ENCODE data around the genes MRPS35, FAR2 and OVCH1.

DNA sequence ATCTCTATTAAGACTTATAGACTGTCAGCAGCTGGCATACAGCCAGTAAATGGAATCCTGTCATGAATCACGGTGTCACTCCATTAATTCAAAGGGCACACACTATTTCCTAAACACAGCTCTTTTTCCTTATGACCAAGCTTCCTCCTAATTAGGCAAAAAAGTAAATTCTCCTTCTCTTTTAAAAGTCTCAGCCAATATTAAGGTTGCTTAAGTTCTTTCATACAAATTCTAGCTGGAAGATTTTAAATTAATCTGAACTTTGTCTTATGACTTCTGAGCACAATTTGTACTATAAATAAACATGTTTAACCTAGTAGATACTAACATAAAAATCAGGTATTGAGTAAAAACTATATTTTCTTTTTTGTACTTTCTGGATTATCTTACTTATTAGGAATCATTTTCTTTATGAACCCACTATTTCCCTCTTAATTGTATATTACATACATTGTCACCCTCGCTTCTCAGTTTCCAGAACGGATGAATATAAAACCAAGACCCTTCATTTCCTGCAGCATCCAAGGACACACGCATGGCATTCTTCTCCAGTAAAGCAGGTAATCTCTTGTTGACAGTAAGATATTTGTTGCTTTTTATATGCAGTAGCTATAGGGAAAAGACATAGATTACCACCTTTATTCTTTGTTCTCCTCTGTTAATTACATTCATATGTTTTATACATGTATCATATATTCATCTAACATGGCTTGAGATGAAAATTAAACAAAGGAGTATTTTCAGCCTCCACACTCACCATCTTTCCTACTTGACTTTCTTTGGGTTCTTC lies 110.9 kb downstream of the ITPR2 start:
- PRO-cap = no peak

DNA sequence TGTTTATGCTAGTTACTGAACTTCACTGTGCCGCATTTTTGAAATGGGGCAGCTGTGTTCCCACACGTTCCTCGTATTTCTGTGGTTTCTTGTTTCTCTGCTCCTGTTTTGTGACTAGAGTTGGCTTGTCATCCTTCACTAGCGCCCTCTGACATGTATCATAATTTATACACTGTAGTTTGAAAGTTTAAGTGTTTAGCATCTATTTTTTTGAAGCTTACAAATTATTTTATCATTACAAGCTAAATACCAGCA lies 34.8 kb downstream of the ITPR2 start:
- PRO-cap = unidirectional peak, minus-strand start at position 81 of the sequence

DNA sequence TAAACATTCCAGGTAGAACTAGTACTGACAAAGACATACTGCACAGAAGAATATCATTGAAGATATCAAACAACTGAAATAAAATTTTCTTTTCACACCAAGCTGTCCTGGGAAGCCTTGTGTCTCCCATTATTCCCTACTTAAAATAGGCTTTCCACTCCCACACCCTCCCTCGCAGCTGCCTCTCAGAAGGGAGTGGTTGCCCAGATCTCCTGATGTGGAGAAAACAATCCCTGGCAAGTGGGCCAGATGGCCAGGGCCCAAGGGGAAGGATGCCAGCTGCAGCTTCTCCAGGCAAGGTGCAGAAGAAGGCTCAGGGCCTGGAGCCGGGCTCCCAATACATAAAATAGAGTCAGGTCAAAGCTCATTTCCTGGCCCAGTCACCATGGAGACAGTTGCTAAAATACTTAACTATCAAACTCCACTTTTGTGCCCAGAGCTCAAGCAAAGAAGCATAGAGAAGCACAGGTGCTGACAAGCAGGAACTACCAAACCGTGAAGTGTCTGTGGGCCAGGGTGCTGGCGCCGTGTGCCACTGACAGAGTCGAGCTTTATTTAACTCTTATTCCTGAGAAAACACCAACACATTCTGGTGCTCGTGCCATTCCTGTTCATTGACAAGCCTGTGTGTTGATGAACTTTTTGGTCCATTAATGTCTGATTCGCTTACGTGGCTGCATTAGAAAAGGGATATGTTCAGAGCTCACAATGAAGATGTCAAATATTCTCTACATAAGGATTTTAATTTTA lies 45.7 kb upstream of the ITPR2 start:
- PRO-cap = no peak

DNA sequence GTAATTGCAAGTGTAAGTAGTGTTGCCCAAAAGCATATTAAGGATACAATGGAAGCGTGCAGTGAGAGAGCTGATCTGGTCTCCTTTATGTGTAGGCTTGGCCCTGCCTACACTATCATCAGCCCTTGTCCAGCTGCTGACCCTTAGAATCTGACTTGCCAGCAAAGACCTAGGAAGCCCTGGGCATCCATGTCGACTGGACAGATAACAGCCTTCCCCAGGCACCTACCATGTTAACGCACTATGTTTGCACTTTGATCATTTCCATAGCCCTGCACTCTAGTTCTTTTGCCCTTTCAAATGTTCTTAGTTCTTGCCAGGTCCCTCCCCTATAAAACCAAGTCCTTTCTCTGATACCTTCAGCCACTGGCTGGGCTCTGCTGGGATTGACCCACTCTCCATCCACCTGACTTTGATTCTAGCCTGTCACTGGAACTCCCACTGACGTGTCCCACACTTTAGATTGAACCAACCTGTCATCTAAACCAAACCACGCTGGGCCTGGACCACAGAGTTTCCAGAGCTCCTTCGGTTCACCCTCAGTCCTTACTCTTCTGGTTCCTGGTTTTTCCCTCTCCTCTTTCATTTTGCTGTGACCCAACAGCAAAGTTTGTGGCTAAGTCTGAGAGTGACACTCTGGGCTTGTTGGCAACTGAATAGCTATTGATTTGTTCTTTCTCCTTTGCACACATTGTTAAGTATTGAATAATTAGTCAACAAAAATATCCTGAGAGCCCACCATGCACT lies 51.9 kb upstream of the STK38L start:
- PRO-cap = unidirectional peak, plus-strand start at position 488 of the sequence

DNA sequence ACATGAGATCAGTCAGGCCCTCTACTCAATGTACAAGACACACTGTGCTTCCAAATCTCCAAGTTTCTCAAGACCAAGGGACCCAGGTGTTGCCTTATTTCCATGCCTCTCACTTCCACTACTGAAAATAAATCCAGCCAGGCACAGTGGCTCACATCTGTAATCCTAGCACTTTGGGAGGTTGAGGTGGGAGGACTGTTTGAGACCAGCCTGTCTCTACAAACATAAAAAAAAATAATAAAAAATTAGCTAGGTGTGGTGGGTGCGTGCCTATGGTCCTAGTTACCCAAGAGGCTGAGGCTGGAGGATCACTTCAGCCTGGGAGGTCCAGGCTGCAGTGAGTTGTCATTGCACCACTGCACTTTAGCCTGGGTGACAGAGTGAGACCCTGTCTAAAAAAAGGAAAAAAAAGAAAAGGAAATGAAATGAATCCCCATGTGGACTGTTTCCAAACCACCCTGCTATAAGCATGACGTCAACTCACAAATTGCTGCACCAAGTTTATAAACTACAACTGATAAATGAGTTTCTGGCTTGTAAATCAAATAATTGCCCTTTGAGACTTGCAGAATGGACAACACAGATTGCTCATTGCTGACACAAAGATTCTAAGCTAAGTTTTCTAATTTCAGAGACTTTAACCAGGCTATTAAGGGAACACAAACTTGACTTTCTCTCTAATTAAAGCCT lies 51.1 kb upstream of the STK38L start:
- PRO-cap = no peak

DNA sequence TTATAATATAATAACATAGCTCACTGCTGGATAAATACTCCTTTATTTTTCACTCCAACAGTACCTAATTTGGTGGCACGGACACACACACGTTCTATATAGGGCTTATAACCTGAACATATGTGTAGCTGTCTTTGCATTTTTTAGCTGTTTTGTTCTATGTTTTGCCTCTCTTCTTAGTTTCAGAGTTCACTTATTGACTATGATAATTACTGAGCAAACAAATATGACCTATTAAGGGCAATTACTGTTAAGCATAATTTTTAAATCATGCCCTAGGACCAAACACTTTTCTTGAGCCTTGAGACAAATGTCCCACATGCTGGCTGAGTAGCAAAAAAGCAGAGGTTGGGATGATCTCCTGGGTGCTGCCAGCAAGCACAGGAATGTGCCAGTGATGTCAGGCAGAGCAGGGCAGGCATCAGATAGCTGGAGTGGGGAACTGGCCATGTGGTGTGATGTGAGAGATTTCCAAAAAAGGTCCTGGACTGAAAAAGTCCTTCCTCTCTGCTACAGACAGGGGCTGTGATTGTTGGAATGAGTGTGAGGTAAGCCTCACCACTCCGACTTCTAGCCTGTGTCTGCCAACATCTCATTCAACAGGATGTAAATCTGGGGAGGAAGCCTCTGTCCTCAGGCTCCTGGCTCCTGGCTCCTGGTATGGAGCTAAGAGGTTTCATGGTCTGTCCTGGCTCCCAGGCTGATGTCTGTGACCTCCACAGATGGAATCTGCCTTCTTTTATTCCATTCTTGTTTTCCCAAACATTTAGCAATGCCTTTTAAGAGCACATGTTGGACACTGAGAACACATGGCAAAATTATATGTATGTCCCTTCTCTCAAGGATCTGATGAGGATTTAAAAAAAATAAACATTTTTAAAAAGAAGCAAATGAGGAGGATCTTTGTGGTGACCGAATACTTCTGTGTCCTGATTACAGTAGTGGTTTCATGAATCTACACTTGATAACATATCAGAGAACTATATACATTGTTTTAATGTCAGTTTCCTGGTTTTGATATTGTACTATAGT lies 50.2 kb upstream of the STK38L start:
- PRO-cap = bidirectional peak, plus-strand start at position 599 of the sequence, minus-strand start at position 335 of the sequence

GRCh38 chr12:27284423-27285150 lies 40.5 kb downstream of the STK38L start:
- PRO-cap = no peak

GRCh38 chr12:27333425-27334011 lies 882 bp downstream of the BMAL2 start:
- PRO-cap = unidirectional peak, minus-strand start at chr12:27333496

GRCh38 chr12:27710620-27711227 lies at the start of gene MRPS35:
Gene MRPS35, plus strand, starts transcription at chr12:27710832.
- PRO-cap = bidirectional peak, plus-strand start at chr12:27710832, minus-strand start at chr12:27710707

GRCh38 chr12:27754843-27755934 lies 24.8 kb upstream of the KLHL42 start:
- PRO-cap = no peak

- PRO-cap = no peak
Observed at GRCh38 chr12:27822017-27822839, 42.2 kb upstream of the MANSC4 start.

DNA sequence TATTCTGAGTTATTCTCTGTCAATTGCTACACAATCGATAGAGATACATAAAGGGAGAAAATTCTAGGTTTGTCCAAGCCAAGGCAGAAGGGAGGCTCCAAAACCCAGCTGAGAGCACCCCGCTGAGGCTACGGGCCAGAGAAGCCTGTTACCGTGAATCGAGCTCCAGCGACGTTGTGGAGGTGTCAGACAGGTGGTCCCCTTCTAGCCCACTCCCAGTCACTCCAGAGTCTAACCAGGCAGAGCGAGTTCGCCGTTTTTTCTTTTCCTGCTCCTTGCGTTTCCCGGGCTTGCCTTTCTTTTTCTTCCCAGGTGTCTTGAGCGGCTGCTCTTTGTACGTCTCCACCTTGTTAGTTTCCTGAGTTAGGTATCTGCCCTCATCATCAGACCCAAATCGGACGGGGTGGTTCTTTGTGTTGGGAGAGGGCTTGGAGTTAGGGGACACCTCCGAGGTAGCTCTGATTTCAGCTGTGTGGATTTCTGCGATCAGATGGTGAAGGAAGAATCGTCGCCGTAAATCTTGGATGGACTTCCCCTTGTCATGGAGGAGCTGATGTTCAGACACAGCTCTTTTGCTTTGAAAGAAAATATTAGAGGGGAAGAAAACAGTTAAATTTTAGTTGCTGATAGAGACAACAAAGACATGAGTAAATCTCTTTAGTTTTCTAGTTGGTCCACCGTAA lies 9.2 kb downstream of the PTHLH start:
- PRO-cap = no peak

DNA sequence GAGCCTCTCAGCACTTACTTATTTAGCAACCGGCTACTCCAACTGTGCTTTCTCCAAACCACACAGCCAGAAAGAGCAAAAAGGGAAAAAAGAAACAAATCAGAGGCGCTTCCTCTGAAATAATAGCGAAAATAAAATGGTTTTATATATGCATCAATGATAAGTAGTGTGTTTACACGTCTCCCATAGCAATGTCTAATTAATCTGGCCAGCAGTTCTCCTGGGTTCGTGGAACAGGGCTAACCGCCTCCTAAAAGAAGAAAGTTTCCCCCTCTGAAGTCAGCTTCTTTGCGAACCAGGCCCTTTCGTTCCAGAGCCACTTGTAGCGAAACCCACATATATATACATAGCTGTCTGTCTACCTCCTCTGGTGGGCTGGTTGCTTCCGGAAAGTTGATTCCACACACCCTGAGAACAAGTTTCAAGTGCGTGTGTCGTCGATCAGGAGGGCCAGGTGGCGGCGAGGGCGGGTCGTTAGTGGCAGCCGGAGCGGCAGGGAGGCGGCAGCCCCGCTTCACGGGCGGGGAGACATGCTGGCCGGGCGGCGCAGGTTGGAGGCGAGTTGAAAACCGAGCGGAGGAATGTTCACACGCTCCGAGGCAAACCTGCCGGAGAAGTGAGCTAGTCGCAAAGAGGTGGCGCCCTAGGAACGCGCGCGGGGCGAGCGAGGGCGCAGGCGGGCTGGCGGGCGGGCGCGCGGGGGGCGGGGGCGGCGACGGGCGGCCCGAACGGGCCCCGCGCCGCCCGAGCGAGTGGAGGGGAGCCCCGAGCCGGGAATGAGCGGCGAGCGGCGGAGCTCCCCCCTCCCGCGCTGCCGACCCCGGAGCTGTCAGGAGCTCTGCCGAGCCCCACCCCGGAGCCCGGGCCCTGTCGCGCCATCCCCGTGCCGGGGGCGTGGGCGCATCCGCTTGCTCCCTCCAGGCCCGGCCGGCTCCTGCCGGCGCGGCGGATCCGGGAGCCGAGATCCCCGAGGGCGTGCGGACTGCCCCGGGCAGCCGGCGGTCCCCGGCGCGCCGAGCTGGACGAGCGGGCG lies 2.6 kb downstream of the PTHLH start:
- PRO-cap = bidirectional peak, plus-strand start at position 715 of the sequence, minus-strand start at position 618 of the sequence; bidirectional peak, plus-strand start at position 920 of the sequence, minus-strand start at position 819 of the sequence

DNA sequence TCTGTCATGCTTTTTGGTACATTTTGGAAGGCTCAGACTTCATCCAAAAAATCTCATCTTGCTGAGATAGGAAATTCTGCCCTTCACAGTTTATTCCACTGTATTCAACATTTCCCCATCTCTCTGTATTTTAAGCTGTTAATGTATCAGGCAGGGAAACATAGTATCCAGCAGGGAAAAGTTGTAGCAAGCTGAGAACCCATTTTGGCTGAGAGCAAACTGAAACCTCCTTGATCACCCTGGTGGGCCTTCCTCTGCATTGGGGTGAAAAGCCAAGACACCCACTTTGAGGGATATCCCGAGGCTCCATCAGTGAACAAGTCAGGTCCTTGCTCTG lies 150.8 kb upstream of the FAR2 start:
- PRO-cap = no peak

DNA sequence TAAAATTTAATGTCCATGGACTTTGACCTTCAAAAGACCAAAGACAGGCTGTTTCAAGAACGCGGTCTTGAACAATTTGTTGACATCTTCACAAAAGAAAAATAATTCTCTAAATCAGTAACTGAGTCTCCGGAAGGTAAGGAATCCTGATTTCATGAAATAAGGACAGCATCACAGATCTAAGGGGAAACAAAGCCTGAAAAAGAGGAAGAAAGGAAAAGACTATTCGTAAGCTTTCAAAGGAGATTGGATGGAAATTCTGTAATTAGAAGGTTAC lies 107.3 kb upstream of the FAR2 start:
- PRO-cap = no peak

GRCh38 chr12:29148347-29149409 lies at the start of gene FAR2:
Gene FAR2, plus strand, starts transcription at chr12:29149278.
- PRO-cap = unidirectional peak, plus-strand start at chr12:29148381; bidirectional peak, plus-strand start at chr12:29149300, minus-strand start at chr12:29149184

DNA sequence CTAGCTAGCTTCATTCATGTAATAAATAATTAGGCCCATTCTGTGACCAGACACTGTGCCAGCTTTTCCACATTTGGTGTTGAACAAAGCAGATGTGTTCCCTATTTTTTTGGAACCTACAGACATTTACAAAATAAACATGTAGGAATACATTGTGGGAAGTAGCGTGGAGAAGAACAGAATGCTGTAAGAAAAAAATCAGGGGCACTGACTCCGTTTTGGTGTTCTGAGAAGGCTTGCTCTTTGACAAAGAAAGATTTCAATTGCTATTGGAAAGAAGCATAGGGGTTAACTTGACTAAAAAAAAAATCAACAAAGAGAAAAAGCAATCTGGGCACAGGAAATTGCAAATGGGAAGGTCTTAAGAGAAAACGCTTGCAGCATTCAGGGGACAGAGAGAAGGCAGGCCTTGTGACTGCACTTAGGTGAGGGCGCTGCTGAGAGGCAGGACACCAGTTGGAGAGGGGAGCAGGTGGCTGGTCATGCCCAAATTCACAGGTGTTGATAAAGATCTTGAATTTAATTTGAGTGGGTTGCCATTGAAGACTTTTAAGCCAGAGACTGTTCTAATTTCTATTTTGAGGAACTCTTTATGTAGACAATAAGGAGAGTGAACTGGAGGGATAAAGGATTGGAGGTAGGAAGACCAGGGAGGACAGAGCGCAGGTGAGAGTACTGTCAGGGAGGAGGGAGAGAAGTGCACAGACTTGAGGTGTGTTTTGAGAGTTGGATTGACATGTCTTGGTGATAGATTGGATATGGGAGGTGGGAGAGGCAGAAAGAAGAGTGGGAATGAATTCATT lies 4.2 kb downstream of the FAR2 start:
- PRO-cap = no peak

DNA sequence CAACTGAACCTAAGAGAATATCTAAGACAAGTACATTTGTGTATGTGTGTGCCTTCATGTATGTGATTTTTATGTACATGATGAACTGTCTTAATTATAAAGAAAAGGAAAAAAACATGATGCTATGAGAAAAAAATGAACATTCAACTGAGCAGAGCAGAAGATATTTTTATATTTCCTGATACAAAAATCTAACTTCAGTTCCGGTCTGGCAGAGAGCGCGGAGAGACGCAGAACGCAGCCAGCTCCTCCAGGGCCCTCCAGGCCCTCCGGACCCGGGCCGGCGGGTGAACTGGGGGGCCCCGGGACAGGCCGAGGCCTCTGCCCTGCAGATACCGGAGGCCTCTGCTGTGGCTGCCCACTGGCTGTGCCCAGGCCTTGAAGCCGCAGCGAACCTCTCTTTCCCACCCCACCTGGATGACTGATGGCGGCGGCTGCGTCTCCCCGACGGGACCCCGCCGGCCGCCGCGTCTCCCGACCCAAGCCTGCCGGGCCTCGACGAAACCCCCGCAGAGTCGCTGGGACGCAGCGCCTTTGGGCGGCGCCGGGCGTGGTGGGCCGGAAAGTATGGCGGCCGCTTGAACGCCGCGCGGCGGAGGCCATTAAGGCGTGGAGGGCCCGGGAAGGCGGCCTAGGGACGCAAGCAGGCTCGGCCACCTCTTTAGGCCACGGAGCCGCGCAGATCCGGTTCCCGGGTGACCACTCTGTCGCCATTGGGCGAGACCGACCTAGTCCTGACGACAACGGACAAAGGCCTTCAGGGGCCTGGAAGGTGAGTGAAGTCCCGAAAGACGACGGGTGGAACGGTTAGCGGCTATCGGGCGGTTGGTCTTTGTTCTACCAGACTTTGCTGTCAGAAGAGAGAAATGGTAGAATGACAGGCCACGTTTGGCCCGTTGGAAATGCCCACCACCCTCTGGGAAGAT lies 8.4 kb upstream of the ERGIC2 start:
- PRO-cap = unidirectional peak, plus-strand start at position 214 of the sequence

DNA sequence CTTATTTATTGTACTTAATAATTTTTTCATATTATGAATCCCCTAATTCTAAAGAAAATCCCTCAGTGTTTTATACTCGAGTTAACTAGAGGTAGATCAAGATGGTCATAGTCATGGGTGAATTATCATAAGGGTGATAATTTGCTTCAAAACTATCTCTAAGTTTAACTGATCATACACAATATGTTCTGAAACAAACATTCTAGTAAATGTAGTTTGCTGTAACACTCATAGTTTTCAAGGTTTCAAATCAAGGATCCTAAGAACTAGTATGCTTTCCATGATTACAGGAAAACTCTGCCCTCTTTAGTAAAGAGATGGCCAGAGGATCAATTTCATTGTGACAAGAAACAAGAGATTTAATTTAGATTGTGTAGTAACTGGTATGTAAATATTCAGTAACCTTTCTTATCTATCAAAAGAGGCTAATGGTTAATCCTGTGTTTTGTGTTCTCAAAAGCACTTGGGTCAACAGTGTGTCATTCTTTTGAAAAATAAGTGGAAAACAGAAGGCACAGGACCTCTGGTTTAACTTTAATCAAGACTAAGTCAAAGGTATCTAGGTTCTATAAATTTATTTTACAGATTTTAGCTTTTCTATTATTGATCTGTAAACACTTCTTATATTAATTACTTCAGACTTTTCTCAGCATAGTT lies 56.5 kb upstream of the ERGIC2 start:
- PRO-cap = no peak

DNA sequence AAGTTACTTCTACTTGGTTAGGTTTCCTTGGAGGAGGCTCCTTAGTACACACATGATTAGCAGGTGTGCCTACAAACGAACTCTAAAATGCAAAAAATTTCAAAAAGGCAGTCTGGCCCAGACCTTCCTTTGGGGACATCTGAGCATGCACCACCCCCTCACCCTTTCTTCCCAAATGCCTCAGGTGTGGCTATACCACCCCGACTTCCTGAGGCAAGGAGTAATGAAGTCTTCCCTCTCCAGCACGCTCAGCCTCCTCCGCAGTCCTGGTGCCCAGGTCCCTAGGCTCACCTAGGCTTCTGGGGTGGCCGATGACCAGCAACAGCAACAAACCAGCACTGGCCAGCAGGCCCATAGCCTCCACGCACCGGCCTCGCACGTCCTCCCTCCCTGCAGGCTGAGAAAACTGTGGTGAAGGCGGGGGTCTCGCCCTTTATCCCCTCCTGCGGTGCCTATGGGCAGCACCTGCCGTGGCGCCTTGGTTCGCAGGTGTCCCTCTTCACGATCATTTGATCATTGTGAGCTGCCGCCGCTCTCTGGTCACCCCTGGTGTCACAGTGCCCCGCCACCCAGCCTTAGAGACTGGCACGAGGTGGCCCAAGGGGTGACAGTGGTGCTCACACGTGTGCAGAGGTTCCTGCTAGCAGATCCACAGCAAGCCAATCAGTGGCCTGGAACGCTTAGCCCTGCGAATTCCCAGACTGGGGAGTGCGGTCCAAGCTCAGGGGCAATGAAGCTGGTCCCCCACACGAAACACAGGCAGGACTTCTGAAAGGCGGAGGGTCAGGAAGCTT lies at the start of gene OVCH1:
Gene OVCH1, minus strand, starts transcription at position 355 of the 794 bp plus-strand sequence.
- PRO-cap = no peak